ENCODE results near the genes VPS37C, SCGB2A2 and SCGB1D4.

DNA sequence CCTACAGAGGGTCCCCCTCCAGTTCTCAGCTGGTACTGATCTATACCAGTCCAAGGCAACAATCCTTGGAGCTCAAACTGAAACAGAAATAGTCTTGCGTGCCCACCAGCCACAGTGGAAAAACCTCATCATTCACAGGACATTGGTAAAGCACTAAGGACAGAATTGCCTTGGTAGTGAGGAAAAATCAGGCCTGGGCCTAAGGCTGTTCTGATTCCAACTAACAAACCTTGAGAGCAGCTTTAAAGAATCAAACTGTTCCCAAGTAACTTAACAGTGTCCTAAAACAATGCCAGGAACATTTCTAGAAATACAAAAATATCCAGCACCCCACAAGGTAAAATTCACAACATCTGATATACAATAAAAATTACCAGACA is 7.4 kb downstream of the VPS37C start:
- PRO-cap = no peak
- RAMPAGE, long total RNA, 2 experiments = no peak in any of the 2 experiments

DNA sequence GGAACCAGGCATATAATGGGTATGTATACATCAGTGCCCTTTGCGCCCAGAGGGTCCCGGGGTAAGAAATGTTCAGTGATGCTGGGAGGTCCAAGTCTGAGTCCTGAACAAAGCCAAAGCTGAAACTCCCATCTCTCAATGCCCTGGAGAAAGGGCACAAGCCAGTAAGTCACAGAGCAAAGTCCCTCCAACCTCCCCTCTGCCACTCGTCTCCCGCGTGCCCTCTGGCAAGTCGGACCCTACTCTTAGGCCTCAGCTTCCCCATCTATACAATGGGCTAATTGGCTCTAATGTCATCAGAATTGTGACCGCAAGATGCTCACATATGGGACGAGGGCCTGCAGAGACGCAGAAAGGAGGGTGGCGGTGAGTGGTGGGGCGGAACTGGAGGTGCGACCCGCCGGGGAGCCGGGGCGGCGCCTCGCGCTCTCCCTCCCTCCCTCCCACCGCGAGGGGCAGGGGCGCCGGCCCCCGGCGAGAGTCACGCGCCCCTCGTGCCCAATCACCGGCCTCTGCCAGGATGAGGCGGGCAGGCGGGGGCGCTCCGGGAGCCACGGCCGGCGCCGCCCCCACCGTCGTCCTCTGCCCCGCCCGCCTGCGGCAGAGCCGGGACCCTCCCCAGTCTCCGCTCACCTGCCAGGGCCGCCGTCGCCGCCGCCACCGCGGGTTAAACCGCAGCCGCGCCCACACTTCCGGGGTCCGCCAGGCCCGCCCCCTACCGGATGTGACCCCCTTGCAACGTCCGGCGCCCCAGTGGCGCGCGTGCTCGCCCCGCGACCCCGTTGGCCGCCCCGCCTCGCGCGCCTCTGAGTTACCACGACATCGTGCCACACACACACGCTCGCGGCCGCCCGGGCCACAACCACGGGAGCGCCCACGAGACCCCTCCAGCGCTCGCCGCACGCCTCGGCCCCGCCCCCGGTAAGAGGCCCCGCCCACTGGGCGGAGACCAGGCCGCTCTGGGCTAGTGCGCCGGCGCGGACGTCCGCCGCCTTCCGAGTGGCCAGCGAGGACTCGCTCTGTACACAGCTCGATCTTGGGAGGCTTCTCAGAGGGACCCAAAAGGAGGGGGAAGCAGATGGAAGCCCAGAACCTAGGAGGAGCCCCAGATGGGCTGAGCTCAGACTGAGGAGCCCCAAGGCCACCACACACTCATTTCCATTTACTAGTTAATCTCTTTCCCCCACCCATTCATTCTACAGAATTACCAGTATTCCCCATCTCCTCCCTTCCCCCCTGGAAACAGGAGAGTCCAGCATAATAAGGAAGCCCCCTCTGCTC is at the start of gene VPS37C:
VPS37C (minus strand) TSS at position 669 of the 1,281 bp plus-strand sequence.
- PRO-cap = bidirectional peak, plus-strand start at position 518 of the sequence, minus-strand start at position 386 of the sequence; bidirectional peak, plus-strand start at position 621 of the sequence, minus-strand start at position 669 of the sequence; bidirectional peak, plus-strand start at position 998 of the sequence, minus-strand start at position 923 of the sequence
- RAMPAGE, long total RNA, 2 experiments = no peak in any of the 2 experiments

DNA sequence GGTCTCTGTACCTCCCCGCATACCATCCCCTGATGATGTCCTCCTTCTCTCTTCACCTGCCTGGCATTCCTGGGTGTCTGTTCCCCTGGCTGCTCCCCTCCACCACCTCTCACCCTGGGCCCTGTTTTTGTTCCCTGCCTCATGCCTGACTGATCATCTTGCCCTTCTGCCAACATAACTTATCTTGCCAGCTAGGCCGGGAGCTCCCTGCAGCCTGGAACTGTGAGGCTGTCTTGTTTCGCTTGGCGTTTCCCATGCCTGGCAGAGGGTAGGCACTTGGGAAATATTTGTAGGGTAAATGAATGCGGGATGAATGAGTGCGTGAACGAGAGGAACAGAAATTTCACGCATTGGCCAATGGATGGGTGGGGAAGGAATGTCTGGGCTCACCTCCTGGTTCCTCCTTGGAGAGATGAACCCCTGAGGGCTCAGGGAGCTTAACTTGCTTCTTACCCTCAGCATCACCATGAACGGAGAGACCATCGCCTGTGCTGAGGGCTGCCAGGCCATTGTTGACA is 8.3 kb downstream of the PGA5 start:
- PRO-cap = no peak
- RAMPAGE, long total RNA, 2 experiments = no peak in any of the 2 experiments

DNA sequence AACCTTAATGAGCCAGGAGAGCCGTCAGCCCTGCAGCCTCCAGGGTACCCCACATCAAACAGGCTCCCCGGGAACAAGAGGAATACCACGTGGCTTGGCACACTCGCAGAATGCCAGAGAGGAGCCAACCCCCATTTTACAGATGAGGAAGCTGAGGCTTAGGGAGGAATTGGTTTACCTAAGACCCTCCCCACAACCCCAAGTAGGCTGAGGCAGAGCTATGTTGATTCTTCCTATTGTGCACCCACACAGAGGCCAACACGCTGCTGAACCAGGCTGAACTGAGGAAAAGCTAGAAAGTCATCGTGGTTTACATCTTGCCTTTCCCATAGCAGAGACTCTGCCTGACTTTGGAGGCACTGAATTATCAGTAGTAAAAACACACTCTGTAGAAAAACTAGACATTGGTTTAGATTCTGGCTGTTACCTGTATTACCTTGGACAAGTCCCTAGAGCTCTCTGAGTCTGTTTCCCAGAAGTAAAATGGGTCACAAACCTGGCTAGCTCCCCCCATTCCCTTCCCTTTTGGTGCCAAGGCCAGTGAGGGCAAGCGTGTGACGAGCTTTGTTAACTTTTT is 793 bp downstream of the TKFC start:
- PRO-cap = no peak
- RAMPAGE, long total RNA, 2 experiments = no peak in any of the 2 experiments

- PRO-cap = no peak
- RAMPAGE, long total RNA, 2 experiments = no peak in any of the 2 experiments
Observed at GRCh38 chr11:61356503-61357076, 5.1 kb downstream of the CYB561A3 start.

GRCh38 chr11:61416083-61416713 is 13.6 kb downstream of the CPSF7 start:
- PRO-cap = no peak
- RAMPAGE, long total RNA, 2 experiments = no peak in any of the 2 experiments

GRCh38 chr11:61533142-61533785 is 24.7 kb downstream of the LRRC10B start:
- PRO-cap = bidirectional peak, plus-strand start at chr11:61533647, minus-strand start at chr11:61533502
- RAMPAGE, long total RNA, 2 experiments = start-site peak on the minus strand in 2 of 2 experiments, at chr11:61533210-61533346 at its widest, 16 to 37 reads per replicate

GRCh38 chr11:61555335-61556130 is 25.3 kb downstream of the SYT7 start:
- PRO-cap = bidirectional peak, plus-strand start at chr11:61555728, minus-strand start at chr11:61555560
- RAMPAGE, long total RNA, 2 experiments = no peak in any of the 2 experiments

DNA sequence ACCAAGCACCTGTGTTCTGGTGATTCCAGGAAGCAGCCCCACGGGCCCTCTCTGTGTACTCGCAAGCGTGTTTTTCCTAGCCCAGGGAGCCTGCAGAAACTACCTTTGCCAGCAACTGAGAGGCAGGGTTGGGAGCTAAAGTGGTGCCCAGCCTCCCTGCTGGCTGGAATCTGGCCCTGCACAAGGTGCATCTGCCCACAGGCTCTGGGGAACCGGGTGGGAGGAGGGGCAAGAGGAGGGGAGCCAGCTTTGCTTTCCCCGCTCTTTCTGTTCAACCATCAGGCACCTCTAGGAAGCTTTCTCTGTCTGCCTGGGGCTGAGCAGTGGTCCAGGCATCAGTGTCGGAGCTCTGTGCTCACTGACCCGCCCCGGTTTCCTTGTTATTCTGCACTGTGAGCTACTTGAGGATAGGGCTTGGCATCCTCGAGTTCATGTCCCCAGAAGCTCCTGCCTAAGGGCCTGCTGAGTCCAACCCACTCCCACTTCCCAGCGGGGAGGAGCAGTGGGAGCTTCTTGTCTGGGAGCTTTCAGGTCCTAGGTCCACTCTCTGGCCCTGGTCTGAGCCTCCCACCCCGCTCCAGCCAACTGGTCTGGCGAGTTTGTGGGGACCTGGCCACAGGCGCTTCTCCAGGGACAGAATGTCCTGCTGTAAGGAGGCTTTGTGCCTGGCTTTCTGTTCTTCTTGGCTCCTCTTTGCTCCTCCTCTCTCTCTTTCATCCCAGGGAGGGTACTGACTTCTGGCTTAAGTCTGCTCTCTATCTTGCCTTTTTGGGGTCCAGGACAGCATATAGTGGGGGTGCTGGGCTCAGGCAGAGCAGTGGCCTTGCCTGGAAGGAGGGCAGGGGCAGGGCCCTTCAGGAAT is 15.0 kb downstream of the DAGLA start:
- PRO-cap = bidirectional peak, plus-strand start at position 616 of the sequence, minus-strand start at position 592 of the sequence
- RAMPAGE, long total RNA, 2 experiments = no peak in any of the 2 experiments

DNA sequence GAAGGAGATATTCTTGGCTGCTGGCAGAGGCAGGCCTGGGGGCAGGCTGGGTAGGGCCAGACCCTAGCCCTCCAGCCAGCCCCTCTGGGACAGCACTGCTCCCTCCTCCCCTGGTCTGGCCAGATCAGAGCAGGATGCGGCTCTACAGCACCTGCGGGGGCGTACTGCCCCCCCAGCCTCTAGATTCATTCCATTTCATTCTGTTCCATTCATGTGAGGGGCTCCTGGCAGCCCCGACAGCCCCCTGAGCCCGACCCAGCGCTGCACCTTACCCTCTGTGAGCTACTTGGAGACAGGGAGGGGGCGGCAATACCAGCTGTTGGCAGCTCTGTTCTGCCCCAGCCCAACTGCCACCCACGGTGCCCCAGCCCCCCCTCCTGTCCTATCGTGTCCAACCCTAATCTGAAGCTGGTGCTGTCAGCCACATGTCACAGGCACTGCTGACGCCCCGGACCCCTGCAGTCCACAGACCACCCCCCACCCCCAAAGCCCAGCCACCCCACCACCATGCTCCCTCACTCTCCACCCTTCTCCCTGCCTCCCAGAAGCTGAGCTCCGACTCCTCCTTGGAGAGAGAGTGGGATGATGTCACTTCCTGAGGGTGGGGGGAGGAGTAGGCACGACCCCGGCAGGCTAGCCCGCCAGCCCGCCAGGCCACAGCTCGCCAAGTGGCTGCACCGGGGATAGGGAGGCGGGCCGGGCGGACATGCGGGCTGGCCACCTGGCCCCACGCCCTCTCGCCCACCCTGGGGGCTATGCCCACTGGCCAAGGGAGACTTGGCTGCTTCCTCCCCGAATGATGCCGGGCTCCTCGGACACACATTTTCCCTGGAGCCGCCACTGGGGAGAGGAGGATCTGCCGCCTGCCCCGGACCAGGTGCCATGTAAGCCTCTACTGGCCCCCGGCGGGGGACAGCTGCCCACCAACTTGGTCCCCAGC is 34.0 kb upstream of the MYRF start:
- PRO-cap = bidirectional peak, plus-strand start at position 591 of the sequence, minus-strand start at position 541 of the sequence
- RAMPAGE, long total RNA, 2 experiments = no peak in any of the 2 experiments

DNA sequence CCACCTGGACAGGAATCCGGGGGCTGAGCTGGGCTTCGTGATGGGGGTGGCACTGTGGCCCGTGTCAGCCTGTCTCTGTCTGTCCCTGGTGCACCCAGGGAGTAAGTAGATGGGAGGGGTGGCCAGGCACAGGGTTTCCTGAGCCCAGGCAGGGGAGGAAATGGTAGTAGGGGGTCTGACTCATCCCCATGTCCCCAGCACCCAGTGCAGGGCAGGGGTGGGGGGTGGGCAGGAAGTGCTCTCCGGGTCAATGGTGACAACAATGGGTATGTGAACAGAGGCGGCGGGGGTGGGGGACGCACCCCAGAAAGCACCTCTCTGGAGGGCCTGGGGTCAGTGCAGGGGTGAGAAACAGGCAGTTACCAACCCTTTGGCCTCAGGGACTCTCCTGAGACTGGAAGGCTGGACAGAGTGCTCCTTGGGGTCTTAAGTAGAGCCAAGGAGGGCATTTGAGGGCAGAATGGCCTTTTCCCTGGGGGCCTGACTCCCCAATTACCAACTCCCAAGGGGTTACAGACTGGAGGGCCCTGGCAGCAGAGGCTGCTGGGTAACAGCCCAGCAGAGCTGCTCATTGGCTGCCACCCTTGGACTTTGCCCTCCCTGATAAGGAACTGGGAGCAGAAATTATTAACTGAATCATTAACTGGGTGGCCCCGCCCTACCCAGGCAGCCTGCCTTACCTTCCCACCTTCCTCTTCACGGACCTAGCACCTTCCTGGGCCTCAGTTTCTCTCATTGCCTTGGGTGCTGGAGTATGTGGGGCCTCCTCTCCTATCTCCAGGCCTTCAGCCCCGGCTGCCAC is 4.2 kb downstream of the MYRF start:
- PRO-cap = no peak
- RAMPAGE, long total RNA, 2 experiments = no peak in any of the 2 experiments

DNA sequence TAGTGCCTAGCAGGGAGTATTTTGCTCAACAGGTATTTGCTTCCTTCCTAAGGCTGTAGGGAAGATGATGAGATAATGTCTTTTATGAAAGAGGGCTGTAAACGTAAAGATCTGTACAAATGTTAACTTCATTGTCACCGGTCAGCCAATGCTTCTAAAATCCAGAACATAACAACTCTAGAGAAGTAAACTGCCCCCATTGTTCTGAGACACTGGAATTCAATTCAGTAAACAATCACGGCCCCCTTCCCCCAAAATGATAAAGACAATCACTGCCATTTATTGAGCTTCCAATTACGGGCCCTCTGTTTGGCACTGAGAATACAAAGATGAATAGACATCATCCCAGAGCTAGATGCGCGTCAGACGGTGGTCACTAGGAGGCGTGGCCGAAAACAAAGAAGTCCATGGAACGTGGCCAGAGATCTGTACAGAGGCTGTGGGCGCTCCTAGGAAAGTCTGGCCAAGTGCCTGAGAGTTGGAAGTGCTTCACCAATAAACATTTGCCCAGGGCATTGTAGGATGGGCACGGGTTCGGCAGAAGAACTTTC is 593 bp downstream of the TMEM258 start:
- PRO-cap = no peak
- RAMPAGE, long total RNA, 2 experiments = no peak in any of the 2 experiments

DNA sequence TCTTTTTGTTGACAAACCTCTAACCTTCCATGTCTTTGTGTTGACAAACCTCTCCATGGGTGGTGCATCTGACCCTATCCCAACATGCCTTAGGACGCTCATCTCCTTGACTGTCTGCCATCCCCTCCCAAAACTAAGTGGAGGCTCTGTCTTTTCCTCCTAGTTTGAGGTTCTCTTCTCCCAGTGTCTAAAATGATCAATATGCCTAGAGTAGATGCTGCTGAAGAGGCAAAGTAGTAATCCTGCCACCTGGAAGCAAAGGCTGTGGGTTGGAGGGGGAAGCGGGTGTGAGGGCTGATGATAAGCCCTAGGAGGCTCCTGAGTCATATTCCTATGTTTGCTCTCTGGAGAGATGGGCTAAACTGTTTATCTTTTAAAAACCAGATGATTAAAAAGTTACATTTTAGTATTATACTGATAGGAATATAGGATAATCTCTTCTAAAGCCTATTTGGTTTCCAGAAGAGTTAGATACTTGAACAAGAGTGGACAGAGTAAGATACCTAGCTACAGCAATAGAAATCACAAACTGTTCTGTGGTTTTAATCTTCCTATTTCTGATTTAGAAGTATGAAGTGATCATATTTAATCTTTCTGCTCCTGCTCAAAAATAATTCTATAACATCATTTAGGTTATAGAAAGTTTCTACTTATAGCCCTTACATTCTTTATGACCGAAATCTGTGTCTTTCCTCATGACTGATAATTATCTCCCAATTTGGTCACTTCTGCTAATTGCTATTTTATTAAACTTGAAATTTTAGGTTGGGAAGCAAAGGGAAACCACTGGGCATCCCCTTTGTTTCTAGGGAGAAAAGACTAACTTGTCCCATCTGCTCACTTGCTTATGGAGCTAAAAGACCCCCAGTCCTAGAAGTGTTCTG is 8.1 kb downstream of the FEN1 start:
- PRO-cap = no peak
- RAMPAGE, long total RNA, 2 experiments = no peak in any of the 2 experiments

GRCh38 chr11:61866290-61867371 is 24.7 kb downstream of the FADS3 start:
- PRO-cap = no peak
- RAMPAGE, long total RNA, 2 experiments = no peak in any of the 2 experiments

DNA sequence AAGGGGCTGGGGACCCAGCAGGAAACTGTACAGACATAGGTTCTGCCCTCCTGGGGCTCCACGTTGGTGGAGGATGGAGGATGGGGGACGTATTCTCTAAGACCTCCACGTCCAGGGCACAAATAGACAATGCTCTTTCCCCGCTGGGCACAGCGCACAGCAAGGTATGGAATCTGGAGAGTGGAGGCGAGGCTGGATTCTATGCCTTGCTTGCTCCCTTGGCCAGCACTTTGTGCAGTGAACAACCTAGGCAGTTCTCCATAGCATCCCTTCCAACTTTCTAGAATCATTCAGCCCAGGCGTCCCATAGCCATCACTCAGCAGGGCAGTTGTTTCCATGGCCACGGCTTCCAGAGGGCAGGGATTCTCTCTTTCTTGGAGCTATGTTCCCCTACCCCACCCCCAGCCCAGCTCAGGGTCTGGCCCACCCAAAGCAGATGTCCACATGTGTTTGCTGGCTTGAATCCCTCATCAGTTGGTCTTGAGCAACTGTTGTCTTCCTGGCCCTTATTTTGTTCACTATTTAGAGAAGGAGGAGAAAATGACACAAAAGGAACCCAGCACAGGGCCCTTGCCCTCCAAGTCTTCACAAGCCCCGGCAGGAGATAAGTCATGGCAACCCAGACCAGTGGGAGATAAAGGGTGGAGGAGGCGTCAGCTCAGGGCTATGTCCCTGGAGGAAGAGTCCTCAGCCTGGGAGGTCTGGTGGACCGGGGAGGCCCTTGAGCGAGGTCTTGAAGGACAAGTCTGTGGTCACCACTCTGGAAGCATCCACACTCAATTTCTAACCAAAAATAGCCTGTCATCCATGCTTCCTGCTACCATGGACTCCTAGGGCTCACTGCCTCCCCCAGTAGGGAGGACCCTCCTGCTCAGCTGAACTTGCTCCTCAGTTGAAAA is 1.4 kb upstream of the RAB3IL1 start:
- PRO-cap = no peak
- RAMPAGE, long total RNA, 2 experiments = no peak in any of the 2 experiments

- PRO-cap = no peak
- RAMPAGE, long total RNA, 2 experiments = no peak in any of the 2 experiments
Observed at GRCh38 chr11:62105562-62106280, 18.1 kb upstream of the INCENP start.

GRCh38 chr11:62269736-62270449 is at the start of gene SCGB2A2:
SCGB2A2 (plus strand) TSS chr11:62270158.
- PRO-cap = no peak
- RAMPAGE, long total RNA, 2 experiments = no peak in any of the 2 experiments

GRCh38 chr11:62298901-62299347 is at the start of gene SCGB1D4:
SCGB1D4 (minus strand) TSS chr11:62299075.
- PRO-cap = no peak
- RAMPAGE, long total RNA, 2 experiments = no peak in any of the 2 experiments

DNA sequence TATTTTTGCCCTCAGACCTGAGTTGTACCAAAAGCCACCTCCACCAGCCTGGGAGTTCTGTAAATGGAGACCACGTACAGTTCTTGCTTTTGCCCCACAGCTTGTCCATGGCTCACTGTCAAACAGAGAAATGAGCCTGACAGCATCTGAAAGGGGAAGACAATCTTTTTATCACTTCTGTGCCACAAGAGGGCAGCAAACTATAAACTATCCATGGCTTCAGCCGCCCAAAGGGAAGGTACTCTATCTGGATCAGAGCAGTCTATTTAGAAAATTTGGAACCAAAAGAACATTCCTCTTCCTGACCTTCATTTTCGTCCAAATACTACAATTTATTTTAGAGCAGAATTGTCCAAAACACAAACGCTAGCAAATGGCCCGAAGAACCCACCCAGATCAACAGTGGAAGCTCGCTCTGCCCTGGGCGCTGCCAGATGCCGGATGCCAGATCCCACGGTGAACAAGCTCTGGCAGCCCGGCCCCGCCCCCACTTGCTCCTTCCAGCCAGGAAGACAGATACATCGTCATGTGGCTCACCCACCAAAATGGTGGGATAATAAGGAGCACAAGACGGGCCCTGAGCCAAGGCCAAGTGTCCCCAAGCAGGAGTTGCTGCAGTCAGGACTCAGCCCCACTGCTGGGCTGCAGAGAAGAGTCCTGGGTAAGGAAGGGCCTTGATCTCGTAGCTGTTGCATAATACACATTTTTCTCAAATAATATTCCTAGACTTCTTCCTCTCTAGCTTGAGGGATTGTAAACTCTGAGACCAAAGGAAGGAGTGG is 23.8 kb upstream of the SCGB1A1 start:
- PRO-cap = no peak
- RAMPAGE, long total RNA, 2 experiments = no peak in any of the 2 experiments

GRCh38 chr11:62443619-62444089 is 24.8 kb downstream of the SCGB1A1 start:
- PRO-cap = no peak
- RAMPAGE, long total RNA, 2 experiments = no peak in any of the 2 experiments